Measurements from ENCODE around the gene MAPK1.

DNA sequence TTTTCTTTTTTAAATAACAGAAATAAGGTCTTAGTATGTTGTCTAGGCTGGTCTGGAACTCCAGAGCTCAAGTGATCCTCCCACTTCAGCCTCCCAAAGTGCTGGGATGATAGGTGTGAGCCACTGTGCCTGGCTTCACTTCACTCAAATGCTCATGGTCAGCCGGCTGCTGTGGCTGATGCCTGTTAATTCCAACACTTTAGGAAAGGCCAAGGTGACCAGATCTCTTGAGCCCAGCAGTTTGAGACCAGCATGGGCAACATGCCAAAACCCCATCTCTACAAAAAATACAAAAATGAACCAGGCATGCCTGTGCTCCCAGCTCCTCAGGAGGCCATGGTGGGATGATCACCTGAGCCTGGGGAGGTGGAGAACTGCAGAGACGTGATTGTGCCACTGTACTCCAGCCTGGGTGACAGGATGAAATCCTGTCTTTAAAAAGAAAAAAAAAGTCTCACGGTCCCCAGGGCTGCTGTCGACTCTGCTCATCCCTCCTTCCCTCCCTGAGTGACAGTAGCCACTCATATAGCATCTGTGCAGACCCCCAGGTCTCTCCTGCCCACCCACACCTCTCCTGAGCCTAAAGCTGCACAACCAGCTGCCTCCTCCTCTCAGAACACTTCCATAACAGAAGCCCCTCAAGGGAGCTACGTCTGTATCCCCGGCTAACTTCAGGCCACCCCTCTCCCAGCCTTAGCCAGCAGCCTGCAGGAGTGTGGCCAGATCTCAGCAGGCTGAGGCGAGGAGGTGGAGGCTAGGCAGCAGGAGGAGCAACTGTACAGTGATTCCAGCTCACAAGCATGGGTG lies 3.5 kb downstream of the YDJC start:
- PRO-cap, 7 experiments: no peak in any of the 7 experiments

- PRO-cap, 7 experiments: no peak in any of the 7 experiments
These were observed 9.2 kb downstream of the SDF2L1 start for GRCh38 chr22:21651357-21651621.

DNA sequence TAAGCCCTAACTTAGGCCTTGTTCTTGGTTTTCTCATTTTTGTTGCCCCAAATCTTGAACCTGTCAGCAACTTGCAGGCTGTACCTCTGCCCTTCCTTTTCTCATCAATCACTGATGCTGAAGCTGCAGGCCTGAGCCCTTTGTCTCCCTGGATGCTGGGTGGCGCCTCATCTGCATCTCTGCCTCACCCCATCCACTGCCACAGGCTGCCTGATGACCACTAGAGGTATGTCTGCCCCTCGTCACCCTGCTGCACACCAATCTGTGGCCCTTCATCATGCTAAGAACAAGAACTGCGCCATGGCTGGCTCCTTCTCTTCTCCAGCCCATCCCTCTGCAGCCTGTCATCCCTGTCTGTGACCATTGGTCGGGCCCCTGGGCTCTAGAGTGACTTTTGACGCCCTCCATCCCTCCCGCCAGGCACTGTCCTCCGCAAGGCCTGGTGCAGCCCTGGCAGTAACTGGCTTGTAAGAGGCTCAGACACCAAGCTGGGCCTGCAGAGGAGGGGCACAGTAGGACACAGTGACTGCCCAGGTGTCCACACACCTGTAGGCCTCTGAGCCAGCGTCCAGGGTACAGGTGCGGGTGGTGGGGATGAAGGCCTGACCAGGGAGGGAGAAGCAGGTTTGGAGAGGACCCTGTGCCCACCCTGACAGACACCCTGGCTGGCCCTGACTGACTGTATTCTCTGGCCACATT lies 31.0 kb downstream of the PPIL2 start:
- PRO-cap, 7 experiments: no peak in any of the 7 experiments

GRCh38 chr22:21731594-21732139 lies 3.9 kb downstream of the YPEL1 start:
- PRO-cap, 7 experiments: no peak in any of the 7 experiments

GRCh38 chr22:21758739-21759905 lies 23.5 kb upstream of the YPEL1 start:
- PRO-cap, 7 experiments: no peak in any of the 7 experiments

GRCh38 chr22:21776906-21777436 lies 41.4 kb upstream of the YPEL1 start:
- PRO-cap, 7 experiments: no peak in any of the 7 experiments

DNA sequence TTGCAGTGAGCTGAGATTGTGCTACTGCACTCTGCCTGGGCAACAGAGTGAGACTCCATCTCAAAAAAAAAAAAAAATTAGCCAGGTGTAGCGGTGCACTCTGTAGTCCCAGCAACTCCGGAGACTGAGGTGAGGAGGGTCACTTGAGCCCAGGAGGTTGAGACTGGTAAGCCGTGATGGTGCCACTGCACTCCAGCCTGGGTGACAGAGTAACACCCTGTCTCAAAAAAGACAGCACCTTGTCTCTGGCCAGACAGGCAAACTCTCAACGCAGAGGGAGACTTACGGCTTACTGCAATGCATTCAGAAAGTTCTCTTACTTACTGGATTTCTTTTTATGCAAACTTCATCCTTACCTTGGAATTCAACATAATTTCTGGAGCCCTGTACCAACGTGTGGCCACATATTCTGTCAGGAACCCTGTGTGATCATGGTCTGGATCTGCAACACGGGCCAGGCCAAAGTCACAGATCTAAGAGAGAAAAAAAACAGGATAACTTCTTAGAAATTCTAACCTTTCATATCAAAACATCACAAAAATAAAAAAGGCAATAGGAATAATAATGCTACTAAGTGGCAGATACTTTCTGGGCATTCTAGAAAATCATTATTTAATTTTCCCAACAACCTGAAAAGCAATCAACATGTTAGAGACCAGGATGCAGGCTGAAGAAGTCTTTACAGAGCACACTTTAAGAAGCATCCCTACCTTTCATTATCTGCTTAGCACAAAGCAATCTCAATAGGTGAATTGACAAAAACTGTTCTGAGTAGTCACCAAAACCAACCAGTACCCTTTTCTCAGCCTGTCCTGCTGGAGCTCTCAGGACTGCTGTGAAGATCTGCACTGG lies 63.3 kb upstream of the YPEL1 start:
- PRO-cap, 7 experiments: no peak in any of the 7 experiments

DNA sequence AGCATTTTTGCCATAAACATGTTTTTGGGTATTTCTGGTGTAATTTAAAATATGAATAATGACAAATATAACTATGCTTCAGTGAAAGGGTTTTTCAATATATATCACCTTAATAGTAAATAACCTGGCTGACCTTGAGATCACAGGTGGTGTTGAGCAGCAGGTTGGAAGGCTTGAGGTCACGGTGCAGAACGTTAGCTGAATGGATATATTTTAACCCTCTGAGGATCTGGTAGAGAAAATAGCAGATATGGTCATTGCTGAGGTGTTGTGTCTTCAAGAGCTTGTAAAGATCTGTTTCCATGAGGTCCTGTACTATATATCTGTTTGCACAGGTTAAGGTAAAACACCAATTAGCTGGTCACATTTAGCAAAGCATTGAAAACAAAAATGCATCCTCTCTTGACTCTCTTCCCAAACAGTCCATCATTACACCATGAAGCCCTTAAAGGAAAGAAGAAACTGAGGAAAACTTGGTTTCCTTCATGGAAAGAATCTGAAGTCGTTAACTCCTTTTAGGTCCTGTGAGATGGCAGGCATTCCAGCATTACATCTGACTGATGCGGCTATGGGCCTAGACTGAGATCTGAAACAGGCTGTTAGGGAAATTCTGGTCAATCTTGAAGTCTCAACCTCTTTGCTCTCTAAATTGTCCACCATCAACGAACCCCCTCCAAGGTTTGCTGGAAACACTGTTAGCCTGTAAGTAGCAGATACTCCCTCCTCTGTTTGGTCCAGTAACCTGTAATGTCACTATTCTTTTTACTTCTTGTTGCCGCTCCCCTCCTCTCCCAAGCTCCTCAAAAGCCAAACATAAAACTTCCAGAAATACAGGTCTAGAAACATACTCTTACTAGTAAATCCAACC lies 61.5 kb downstream of the MAPK1 start:
- PRO-cap, 7 experiments: no peak in any of the 7 experiments

- PRO-cap, 7 experiments: peak in 7 of 7 experiments; most common plus-strand start chr22:21816887 (in 7); most common minus-strand start chr22:21816762 (in 2)
These were observed 51.1 kb downstream of the MAPK1 start for GRCh38 chr22:21816105-21817025.

- PRO-cap, 7 experiments: peak in 7 of 7 experiments; most common minus-strand start chr22:21867645 (in 7)
These were observed at the start of gene MAPK1 for GRCh38 chr22:21867050-21867751. Gene MAPK1, minus strand, starts transcription at chr22:21867645.

DNA sequence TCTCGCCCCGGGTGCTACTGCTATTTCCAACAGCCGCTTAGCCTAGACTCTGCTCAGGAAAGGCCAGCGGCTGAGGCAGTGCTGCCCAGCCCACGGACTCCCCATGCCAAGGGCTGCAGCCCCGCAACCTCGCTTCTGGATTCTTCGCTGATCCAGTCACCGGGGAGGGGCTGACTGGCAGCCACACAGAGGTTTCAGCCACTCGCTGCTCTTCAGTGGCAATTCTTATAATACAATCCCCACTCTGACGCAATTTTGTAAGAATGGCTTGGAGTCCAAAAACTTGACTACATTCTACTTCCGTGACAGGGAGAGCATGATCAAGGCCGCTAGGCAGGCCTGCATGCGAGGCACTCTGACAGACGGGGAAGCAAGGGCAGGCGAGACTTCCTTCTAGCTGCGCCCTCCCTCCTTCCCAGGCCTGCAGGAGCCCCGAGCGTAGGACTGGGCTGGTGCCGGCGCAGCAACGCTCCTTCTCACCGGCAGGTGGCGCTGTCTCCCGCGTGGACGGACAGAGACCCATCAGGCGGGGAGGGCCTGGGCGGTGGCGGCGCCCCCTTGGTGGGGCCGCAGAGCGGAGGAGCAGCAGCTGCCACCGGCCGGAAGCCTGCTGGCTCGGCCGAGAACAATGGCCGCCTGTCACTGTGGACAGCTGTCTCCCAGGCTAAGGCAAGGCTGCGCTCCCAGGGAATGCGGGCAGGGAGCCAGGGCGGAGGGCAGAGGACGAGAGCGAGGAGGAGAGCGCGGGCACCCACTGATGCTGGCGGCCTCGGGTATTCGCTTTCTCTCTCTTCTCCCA lies 14.7 kb downstream of the PPM1F start:
- PRO-cap, 7 experiments: peak in 3 of 7 experiments; most common plus-strand start position 522 of the sequence (in 2); most common minus-strand start position 357 of the sequence (in 3)

DNA sequence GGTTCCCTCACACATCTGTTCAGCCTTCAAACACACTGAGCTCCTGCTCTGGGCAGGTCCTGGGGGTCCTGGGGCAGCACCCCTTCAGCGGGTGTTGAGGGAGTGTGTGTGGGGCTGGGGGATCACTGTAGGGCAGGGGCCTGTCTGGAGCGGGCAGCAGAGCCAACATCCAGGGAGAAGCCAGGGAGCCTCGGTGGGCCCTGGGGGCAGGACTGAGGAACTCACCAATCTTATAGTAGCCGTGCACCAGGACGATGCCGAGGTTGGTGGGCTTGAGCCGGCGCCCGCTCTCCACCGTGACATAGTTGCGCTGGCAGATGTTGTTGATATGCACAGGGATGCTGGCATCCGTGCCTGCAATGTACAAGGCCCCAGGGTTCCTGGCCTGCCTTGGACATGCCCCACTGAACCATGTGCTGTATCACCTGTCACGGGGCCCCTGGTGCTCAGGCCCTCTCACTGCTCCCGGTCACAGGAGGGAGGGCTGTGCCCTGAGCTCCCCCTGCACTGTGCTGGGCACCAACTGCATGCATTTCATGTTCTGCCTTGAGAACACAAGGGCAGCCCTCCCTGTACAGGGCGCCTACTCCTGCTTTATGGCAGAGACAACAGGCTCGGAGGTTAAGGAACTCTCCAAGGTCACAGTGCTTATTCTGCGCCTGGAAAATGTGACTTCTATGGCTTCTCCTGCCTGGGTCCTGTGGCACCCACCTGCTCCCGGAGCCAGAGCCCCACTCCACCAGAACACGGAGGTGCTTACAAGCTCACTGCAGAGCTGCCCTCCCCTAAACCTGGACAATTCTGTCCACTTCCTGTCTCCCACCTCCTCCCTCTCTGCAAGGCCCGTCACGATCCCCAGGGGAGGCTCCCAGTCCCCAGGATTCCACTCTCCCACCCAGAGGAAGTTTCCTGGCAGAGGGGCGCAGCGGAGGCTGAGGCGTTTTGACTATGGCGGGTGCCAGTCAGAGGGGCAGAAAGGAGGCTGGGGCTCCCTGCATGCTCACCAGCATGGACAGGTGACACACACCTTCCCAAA lies 7.8 kb upstream of the PPM1F start:
- PRO-cap, 7 experiments: no peak in any of the 7 experiments

GRCh38 chr22:21975983-21977071 lies 6.3 kb downstream of the TOP3B start:
- PRO-cap, 7 experiments: no peak in any of the 7 experiments

GRCh38 chr22:21984780-21985255 lies 2.2 kb upstream of the TOP3B start:
- PRO-cap, 7 experiments: no peak in any of the 7 experiments

DNA sequence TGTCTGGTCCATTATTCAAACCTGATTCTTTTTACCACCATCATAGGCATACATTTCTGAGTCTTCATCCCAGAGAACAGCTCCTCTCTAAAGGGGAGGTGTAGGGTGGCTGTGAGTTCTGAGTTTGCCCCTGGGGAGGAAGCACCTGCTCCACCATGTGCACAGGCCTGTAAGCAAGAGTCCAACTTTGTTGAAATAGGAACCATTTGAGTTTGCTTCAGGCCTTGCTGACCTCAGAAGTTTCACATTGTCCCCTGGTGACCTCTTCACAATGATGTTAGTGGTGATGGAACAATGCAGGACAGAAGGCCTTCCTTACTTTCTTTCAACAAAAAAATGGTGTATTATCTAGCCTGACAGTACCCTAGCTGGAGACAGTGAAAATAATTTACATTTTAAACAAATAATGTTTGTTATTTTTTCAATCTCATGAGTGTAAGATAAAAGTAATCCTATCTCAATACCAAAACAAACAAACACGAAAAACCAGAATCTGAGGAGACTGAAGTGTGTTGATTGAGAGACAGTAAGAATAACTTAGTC lies 54.7 kb upstream of the TOP3B start:
- PRO-cap, 7 experiments: no peak in any of the 7 experiments

DNA sequence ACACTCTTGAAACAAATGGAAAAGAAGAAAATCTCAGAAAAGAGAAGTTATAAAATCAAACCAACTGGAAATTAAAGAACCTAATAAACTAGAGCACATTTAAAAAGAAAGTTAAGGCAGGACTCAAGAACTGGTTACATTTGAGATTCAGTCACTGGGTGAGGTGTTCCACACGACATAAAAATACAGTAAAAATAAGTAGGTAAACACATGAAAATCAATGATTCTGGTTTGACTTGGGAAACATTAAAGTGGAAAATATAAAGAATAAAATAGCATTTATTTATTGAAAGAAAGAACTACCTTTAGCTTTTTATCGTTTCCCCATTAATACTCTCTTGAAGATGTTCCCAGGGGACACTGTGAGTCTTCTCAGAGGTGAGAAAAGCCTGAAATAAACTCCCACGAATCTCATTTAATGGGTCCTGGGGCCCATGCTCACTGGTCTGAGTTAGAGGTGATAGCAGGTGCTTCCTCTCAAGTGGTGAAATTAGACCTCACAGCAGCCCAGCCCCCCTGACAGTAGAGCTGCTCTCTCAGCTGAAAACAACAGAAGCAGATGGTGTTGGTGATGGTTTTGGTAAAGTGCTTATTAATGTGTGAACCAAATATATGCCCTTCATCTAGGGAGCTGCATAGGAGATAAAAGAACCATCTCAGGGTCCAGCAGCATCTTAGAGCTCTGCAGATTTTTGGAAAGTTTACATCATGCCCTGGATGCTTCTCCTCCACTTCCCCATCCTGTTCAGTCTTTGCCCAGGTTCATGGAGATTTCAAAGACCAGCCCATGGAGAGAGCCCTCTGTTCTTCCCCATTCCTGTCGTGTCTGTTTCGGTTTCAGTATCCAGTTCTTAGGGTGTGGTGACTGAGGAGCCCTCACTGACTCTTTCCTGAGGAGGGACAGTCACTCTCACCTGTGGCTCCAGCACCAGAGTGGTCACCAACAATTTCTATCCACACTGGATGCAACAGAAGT lies 76.8 kb upstream of the VPREB1 start:
- PRO-cap, 7 experiments: peak in 1 of 7 experiments; most common minus-strand start position 828 of the sequence (in 1)

GRCh38 chr22:22286106-22286949 lies 41.7 kb downstream of the VPREB1 start:
- PRO-cap, 7 experiments: no peak in any of the 7 experiments

DNA sequence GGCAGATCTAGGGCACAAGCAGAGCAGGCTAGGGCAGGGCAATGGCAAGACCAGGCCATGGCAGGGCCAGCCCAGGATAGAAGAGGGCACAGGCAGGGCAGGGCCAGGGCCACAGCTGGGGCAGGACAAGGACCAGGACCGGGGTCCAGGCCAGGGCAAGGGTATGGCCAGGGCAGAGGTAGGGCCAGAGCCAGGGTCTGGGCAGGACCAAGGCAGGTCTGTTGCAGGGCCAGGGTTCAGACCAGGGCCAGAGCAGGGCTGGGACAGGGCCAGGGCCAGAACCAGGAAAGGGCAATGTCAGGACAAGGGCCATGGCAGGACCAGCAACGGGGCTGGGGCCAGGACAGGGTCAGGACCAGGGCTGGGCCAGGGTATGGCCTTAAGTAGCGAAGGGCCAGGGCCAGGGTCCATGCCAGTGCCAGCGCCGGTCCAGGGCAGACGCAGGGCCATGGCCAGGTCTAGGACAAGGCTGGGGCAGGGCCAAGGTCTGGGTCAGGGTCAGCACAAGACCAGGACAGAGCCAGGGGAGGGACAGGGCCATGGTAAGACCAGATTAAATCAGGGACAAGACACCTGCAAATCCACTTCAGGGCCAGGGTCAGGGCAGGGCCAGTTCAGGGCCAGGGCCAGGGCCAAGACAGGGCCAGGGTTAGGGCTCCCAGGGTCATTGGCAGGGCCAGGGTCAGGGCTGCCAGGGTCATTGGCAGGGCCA lies 47.1 kb downstream of the VPREB1 start:
- PRO-cap, 7 experiments: no peak in any of the 7 experiments

- PRO-cap, 7 experiments: no peak in any of the 7 experiments
These were observed 131.1 kb downstream of the VPREB1 start for GRCh38 chr22:22375541-22376199.

DNA sequence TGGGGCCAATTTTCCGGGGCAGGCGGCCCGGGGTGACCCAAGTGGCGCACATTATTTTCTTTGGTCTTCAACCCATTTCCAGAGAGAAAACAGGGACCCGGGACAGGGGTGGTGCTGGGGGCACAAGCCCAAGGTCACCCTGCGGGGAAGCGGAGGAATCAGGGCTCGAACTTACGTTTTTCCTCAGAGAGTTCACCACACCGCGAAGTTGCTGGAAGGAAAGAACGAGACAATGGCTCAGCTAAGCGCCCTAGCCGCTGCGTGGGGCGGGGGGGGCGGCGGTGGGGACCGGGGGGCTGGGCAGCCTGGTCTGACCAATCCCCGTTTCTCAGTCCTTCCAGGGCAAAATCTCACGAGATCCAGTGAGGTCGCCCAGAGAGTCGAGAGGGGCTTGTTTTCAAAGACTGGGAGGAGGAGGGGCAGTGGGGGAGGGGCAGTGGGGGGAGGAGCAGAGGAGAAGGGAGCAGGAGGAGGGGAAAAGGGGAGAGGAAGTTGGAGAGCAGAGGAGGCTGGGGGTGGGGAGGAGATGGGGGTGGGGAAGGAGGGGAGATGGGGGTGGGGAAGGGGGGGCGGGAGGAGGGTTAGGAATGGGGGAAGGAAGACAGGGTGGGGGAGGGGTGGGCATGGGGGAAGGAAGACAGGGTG lies 1.6 kb downstream of the PRAME start:
- PRO-cap, 7 experiments: no peak in any of the 7 experiments

Data from T-cell (primary cell).